ENCODE measurements around a stretch of chr7.

DNA sequence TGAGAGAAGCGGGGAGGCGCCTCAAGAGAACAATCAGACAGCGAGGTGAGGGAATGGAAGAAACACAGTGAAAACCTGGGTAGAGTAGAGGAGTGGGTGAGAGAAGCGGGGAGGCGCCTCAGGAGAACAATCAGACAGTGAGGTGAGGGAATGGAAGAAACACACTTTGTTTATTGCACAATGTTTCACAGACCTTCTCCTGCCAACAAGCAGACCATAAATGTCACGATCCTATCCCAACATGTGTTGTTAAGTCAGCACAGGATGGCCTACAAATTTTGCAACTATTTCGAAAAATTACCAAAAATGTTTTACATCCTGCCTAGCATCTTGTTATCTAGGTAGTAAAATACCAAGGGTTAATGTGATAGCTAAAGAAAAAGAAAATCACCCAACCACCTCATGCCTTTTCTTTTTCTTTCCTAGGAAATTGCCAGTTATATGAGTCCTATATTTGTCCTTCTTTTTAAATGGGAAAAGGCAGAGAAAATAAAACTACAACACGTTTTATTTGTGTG is 115.2 kb downstream of the JAZF1 start:
- PRO-cap = no peak

DNA sequence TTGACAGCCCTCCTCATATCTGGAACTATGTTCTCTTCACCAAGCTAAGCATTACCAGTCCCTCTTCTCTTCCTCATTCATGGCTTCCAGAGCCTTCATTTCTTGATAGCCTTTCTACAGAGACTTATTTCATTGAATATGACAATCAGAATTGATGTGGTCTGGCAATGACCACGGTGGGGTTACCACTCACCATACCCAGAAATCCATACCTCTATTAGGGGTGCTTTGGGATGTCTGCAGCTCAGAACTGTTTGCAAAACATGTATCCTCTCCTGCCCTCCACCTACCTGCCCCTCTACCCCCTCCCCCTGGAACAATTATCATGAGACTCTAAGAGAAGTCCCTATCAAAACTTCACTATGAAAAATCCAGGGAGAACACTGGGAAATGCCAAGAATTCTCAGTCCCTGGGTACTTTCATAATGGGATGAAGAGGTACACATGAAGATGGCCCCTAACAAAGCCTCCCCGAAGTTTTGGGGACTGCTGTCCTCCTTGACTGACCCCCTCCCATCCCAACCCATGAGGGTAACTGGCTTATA is 26.9 kb downstream of the JAZF1 start:
- PRO-cap = no peak

GRCh38 chr7:28156987-28157714 is 23.4 kb downstream of the JAZF1 start:
- PRO-cap = no peak

- PRO-cap = bidirectional peak, plus-strand start at chr7:28237587, minus-strand start at chr7:28237392
These were observed 56.6 kb upstream of the JAZF1 start for GRCh38 chr7:28237144-28237728.

DNA sequence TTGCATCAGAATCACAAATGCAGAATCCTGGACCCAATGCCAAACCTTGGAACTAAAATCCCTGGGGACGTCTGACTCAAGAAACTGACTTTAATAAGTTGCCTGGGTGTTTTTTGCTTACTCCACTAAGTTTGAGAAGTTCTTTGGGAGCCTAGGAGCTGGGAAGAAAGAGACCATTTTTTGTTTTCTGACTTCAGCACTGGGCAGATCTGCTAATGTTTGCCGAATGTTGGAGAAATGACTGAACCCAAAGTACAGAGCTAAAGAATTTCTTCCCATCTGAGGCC is 6.5 kb upstream of the CREB5 start:
- PRO-cap = no peak

GRCh38 chr7:28408959-28409221 is 3.4 kb upstream of the CREB5 start:
- PRO-cap = no peak

- PRO-cap = no peak
These were observed 261.9 kb downstream of the CREB5 start for GRCh38 chr7:28674150-28674713.

GRCh38 chr7:28685118-28685504 is 272.8 kb downstream of the CREB5 start:
- PRO-cap = no peak

- PRO-cap = no peak
These were observed 257.6 kb downstream of the TRIL start for GRCh38 chr7:28700444-28700941.

- PRO-cap = no peak
These were observed 77.2 kb upstream of the TRIL start for GRCh38 chr7:29035279-29035874.

DNA sequence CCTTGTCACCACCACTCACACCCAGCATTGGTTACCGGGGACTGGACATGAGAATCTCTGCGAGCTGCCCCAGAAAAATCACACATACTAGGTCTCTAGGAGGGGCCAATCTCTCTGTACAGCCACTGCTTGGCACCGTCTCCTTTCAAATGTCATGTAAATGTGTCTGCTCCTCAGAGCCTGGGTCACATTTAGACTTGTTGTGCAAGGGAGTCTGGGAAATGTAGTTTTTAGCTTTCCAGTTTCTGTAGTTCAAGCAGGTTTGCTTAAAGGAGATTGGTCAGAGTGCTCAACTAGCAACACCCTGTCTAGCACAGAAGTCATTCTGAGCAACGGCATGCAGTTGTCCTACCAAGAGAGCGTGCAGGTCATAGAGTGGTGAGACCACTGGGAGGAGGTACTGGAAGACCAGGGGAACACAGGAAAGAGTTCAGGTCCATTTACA is 60.1 kb downstream of the CHN2 start:
- PRO-cap = no peak

DNA sequence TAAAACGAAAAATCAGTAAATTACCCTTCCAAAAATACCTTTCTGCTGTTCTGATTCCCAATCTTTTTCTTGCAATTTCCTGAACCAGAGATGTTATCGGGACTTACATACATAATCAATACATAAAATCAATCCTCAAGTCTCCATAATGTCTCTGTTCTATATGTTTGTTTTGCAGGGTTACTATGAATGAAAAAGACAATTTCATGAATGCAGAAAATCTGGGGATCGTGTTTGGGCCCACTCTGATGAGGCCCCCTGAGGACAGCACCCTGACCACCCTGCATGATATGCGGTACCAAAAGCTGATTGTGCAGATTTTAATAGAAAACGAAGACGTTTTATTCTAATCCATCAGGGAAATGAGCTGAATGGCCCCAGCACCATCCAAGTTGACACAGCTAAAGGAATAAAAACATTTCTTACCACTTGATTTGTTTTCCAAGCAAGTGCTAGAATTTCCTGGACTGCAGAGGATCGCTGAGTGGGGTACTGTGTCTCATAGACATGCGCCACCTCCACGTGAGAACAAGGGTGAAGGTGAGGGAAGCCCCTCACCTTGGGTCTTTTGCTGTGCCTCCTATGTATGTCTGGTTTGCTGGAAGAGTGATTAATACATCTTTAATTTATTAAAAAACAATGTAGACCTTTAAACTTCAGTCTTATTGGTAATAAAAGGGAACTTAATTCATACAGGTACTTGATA is 51.1 kb upstream of the PRR15 start:
- PRO-cap = no peak

DNA sequence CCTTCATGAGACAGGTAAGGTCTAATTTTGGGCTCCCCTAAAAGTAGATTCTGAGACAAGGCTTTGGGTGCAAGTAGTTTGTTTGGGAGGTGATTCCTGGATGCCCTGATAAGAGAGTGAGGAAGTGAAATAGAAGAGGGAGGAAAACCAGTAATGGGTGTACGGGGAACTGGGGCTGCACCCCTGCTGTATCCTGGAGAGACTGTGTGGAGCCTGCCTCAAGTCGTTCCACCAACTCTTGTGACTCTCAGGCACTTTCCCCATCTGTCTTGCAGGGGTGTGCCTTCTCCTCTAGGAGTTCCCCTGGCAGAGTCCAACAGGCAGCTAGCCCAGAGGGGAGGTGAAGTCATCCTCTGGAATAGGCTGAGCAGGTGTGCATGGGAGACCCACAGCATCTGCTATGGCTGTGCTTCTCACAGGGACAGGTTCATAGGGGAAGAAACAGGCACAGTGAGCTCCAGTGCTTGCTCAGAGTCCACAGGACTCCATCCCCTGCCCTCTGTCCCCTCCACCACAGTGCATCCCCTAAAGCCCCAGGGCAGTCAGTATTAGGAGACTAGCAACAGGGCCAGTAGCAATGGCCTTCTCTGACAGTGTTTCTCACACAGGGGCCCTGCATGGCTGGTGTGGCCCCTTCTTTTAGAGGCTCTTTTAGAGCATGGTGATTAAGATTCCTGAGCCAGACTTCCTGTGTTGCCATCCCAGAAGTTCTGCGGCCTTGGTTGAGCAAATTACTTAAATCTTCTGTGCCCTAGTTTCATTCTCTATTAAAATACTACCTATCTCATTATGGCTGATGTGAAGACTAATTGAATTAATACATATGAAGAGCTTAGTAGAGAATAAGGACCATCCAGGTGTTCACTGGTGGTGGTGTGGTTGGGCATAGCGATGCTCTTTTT is 46.9 kb downstream of the WIPF3 start:
- PRO-cap = no peak

GRCh38 chr7:29970282-29970481 is 19.4 kb downstream of the SCRN1 start:
- PRO-cap = no peak

DNA sequence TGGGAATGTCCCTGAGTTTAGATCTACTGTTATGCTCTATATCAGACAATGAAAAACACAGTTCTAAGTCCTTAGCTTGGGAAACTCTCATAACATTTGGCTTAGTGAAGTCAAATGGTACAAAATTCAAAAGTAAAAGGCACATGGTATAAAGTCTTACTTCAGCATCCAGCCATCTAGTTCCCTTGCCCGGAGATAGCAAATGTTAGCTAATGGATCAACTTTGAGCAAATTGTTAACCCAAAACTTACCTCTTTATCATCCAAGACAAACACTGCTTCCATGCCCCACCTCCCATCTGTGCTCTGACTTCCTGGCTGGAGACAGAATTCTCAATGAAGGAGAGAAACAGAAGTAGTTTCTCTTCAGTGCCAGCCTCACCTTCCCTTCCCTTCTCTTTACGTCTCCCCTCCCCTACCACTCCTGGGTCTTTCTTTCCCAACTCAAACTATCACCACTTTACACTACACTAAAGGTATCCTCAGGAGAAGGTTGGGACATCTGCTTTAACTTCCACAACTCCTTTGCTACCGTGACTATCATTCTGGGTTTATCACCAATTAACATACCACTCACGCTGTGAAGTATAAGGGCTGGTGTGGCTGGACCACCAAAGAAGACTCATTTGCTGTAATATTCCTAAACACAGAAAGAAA is 21.2 kb upstream of the ZNRF2 start:
- PRO-cap = no peak

DNA sequence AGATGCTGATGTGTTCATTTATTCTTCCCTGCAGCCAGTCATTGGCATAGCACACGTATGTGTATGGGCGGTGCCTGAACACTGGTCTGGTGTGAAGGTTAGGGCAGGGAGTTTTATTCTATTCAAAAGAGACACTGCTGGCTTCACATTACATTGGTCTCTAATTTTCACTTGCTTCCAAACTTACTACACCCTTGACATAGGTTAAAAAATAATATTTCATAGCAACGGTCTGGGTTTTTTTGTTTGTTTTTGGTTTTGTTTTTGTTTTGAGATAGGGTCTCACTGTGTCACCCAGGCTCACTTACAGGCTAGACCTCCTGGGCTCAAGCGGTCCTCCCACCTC is 57.8 kb downstream of the NOD1 start:
- PRO-cap = no peak

GRCh38 chr7:30432806-30433380 is 45.7 kb downstream of the NOD1 start:
- PRO-cap = unidirectional peak, plus-strand start at chr7:30433237

DNA sequence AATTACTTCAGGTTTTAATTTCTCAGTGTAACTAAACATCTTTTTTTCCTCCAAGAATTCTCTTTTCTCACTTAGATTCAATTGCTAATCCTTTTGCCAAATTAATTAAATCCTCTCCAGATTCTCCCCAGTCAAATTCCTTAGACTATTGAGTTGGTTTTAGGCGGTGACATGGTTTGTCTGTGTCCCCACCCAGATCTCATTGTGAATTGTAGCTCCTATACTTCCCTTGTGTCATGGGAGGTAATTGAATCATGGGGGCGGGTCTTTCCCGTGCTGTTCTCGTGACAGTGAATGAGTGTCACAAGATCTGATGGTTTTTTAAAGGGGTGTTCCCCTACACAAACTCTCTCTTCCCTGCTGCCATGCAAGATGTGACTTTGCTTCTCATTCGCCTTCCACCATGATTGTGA is 44.8 kb upstream of the GARS1 start:
- PRO-cap = no peak

- PRO-cap = no peak
These were observed 3.4 kb downstream of the GARS1 start for GRCh38 chr7:30597798-30598708.

DNA sequence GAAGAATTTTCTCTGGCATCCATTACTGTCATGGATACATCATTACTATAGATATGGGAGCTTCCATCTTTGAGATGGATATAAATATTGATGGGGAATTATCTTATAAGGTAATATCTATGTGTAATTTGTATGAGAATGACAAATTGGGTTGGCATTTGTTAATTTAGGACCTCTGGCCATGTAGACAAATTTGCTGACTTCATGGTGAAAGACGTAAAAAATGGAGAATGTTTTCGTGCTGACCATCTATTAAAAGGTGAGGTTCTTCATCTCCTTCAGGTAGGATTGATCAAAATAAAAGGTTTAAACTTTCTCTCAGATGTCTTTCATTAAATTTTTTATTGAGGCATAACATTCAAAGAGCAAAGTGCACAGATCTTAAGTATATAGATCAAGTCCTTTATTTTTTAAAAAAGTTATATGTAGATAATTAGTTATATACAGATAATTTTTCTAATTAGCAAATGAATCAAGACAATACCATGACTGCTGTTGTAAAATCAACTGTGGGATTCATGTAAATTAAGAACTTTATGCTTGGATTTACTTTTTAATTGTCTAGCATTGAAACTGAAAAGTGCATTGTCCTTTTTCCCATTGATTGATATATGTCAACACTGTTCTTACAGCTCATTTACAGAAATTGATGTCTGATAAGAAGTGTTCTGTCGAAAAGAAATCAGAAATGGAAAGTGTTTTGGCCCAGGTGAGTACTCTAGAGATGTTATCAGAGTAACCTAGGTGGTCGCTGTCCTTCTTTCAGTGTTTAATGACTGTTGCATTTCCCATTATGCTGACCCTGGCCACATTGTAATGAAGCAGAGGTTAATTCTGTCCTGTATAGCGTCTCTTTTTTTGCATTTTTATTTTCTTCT is 8.4 kb downstream of the GARS1 start:
- PRO-cap = no peak